Bronchus fibroblast of lung (primary cell): ENCODE measurements around a stretch of chr19.

DNA sequence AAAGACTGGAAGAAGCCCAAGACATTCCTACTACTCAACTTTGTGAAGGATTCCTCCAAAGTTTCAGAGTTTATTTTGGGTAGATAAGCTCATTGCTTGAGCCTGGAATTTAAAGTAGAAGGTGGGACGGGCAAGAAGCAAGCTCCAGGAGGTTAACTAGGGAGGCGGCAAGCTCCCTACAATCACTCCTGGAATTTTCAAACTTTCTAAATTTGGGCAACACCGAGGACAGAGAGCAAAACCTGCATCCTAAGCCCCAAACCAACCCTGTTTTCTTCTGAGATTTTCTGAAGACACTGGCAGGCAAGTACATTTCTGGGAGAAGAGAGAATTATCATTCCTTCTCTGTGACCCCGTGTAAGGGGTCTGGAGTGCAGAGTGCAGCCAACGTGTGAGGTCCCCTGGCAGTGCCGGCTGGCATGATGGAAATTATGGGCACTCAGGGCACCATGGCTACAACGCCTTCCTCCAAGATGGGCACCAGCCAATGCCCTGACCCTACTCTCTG lies 1.7 kb downstream of the TSHZ3 start:
- RAMPAGE, long total RNA = no peak

GRCh38 chr19:31350559-31351230 lies 1.5 kb upstream of the TSHZ3 start:
- RAMPAGE, long total RNA = no peak

DNA sequence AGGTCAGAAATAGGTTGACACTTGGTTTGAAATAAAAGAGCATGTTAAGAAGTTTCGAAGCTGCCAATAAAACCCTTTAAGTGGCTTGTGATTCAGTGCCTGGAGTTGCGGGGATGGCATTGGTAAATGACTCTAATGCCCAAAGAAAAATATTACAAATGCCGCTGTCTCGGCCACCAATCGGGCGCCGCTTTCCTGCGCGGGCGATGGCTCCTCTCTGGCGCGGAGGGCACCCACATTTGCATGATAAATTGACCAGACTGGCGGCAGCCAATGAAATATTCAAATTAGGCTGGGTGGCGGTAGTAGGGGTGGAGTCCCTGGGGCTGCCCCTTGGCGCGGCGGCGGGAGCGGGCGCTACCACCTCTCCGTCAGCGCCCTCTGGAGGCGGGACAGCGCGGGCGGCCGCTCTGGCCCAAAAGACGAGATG lies 7.7 kb upstream of the TSHZ3 start:
- RAMPAGE, long total RNA = no peak

- RAMPAGE, long total RNA = no peak
Observed at GRCh38 chr19:31968771-31969412, 376.5 kb upstream of the ZNF507 start.

DNA sequence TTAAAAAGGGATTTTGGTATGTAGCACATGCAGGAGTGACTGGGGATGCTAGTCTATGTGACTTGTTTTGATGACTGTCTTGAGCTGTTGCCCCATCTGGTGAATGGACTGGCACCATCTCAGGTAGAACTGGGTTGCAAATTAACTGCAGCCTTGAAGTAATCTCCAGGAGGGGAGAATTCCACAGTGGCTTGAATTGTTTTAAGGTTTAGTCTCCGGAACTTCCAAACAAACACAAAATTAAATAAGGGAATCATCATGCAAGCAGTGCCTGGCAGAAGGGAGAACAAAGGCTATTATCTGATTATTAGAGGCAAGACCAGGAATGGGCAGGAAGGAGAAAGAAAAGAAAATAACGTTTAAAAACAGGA lies 258.6 kb upstream of the ZNF507 start:
- RAMPAGE, long total RNA = no peak

DNA sequence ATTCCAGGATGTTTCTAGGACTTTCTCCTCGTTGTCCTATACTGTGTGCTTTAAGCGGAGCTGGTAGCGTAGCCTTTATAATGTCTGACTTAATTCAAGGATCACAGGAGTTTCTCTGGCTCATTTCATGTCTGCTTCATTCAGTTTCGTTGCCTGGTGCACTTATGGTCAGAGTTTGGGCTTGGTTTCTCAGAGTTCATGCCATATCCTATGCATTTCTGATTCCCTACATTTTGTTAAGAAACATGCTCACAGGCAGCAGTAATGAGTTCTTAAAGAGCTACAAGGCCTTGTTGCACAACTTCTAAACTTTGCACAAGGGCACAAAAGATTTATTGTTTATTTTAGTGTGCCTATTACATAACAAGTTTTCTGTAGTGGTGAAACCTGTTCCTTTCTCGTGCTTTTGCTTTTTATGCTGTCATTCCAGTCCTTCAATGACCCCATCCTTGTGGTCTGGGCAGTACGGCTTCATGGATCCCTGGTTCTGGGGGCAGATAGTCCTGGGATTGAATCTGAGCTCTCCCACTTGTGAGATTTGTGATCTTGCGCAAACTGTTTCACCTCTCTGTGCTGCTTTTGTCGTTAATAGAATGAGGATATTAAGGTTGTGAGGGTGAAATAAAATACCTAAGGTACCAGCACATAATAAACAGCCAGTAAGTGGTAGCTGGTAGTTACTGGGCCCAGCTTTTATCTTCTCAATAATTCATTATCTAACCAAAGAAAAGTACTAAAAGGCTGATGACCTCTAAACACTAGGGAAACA lies 17.8 kb downstream of the ZNF507 start:
- RAMPAGE, long total RNA = no peak

DNA sequence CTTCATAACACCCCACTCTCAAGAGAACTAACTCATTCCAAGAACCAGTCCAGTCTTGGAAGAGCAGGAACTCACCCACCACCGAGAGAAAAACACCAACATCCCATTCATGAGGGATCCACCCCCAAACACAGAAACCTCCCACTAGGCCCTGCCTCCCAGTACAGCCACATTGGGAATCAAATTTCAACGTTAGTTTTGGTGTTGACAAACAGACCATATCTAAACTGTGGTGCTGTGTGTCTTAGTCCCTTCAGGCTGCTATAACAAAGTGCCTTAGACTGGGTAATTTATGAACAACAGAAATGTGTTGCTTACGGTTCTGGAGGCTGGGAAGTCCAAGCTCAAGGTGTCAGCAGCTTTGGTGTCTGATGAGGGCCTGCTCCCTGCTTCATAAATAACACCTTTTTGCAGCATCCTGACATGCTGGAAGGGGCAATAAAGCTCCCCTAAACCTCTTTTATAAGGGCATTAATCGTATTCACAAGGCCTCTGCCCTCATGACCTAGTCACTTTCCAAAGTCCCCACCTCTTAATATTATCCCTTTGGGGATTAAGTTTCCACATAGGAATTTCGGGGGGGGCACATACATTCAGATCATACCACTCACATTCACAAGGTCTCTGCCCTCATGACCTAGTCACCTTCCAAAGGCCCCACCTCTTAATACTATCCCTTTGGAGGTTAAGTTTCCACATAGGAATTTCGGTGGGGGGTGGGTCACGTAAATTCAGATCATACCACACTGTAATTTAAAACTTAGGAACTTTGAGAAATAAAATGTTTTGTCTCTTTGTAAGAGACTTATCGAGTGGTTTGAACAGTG lies 27.4 kb downstream of the ZNF507 start:
- RAMPAGE, long total RNA = no peak

GRCh38 chr19:32404783-32405417 lies 670 bp upstream of the DPY19L3 start:
- RAMPAGE, long total RNA = no peak

GRCh38 chr19:33024434-33024863 lies 40.2 kb downstream of the RHPN2 start:
- RAMPAGE, long total RNA = no peak

DNA sequence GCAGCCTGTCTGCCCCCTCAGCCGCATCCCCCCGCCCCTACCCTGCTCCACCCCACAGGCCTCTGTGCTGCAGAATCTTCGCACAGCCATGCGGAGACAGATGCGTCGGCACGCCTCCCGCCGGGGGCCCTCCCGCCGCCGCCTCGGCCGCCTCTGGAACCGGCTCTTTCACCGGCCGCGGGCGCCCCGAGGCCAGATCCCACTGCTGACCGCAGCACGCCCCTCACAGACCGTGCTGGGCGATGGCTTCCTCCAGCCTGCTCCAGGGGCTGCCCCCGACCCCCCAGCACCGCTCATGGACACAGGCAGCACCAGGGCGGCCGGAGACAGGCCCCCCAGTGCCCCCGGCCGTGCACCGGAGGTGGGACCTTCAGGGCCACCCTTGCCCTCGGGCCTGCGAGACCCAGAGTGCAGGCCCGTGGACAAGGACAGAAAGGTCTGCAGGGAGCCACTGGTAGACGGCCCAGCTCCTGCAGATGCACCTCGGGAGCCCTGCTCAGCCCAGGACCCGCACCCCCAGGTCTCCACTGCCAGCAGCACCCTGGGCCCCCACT lies 12.9 kb downstream of the LRP3 start:
- RAMPAGE, long total RNA = no peak

- RAMPAGE, long total RNA = no peak
Observed at GRCh38 chr19:33248092-33248544, 22.5 kb upstream of the SLC7A10 start.

DNA sequence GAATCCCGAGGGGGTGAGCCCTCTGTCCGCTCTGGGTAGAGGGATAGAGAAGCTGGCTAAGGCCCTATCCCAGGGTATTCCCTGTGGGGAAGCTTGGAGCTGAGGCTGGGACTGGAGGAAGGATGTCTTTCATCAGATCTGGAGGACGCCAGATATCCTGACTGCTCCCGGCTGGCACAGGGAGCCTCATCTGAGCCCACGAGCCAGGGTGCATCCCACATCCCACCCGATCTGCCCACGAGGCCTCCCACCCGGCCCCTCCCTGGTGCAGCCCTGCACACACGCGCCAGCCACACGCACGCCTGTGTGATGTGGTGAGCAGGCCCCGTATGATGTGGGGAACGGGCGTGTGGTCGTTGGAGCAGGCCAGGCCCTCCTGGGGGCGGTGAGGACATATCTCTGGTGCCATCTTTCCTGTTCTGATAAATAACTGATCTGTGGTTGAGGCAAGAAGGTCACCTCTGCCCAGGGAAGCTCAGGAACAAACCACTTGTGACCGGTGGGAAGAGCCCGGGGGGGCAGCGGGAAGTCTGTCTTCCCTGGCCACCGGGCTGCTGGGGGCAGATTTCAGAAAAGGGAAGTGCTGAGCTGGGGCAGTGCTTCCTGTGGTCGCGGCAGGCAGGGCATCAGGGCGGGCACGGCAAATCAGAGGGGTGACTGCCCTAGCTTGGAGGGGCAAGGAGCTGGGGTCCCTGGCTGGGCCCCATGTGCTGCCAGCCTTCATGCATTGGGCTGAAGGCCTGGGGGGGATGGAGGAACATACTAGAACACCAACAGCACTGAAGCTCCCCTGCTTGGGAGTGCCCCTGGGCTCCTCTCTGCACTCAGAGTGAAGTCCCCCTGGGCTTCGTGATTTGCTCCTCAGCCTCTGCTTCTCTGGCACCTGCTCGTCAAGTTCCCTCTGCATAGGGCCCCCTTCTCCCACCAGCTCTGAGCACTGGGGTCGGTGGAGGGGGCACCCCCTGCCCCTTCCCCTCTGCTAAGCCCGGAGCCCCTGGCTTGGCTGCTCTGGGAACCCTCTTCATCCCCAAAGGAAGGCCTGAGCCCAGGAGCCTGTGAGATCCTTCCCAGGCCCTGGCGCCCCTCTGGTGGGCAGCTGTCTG lies 35.1 kb upstream of the SLC7A10 start:
- RAMPAGE, long total RNA = no peak

DNA sequence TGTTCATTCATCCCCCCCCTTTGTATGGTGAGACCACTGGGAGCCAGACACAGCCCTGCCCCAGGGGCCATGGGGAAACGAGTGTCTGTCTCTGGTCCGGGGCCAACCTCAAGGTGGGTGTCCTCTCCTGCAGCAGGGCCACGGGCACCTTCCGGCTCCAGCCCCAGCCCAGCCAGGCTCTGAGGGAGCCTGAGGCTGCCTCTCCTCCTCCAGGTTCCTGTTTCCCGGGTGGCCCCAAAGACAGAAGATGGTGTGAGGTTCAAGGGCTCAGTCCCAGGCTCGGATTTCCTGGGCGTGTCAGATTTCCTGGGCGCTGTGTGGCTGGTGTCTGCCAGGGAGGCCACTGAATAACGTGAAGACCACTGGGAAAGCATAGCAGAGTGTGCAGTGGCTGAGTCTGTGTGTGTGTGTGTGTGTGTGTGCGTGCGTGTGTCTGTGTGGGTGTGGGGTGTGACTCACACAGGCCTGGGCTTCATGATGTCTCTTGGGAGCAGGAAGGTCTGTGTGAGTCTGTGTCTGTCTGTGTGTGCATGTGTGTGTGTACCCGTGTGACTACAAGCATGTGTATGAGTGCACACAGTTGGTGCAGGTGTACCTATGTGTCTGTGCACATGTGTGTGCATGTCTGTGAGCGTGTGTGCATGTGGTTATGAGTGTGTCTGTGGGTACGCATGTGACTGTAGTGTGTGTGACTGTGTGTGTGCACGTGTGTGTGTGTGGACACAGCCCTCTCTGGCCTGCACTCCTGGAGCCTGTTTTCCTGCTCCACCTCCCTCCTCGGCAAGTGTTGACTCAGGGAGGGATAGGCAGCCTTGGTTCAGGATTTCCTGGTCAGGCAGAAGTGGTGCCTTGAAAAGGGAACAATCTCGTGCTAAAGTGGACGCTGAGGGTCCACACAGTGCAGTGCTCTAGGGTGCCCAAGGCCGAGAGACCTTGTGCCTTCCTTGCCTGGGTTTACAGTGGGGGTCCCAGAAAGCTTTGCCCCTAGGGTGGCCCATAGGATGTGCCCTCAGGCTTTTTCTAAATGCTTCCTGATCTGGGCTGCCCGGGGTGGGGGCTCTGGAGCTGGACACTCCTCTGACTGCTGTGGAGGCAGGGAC lies 28.2 kb downstream of the CEBPA start:
- RAMPAGE, long total RNA = no peak

- RAMPAGE, long total RNA = no peak
Observed at GRCh38 chr19:33301936-33302365, 383 bp downstream of the CEBPA start.

GRCh38 chr19:33376469-33376915 lies 3.0 kb downstream of the CEBPG start:
- RAMPAGE, long total RNA = no peak

DNA sequence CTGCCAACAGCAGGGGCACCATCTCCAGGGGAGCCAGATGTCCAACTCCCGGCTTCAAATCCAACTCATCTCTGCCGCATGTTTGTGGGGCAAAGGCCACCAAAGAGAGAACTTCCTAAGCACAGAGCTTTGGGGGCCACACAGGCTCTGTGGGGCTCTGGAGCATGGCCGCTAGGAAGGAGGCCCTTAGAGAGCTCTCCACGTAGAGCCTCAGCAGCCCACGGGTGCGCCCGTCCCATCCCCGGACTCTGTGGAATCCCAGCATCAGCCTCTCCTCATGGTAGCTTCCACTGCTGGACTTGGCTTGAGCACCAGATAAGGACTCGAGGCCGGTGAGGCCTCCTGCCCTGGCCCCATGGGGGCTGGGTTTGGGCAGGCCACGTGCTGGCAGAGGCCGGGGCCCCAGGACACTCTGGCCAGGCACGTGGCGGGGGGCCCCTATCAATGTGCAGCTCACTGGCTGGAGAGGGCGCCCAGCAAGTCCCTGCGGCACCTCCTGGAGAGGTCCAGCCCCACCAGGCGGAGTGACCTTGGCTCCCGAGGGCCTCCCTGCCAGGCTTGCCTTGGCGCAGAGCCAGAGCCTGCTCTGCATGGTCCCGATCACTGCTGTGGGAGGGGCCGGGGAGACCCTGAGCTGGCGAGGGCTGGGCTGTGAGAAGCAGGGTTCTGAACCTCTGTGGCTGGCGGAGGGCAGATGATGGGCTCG lies 18.8 kb downstream of the CEBPG start:
- RAMPAGE, long total RNA = no peak

GRCh38 chr19:33414381-33414670 lies 40.8 kb downstream of the CEBPG start:
- RAMPAGE, long total RNA = no peak

- RAMPAGE, long total RNA = no peak
Observed at GRCh38 chr19:33438100-33438657, 64.7 kb downstream of the CEBPG start.

DNA sequence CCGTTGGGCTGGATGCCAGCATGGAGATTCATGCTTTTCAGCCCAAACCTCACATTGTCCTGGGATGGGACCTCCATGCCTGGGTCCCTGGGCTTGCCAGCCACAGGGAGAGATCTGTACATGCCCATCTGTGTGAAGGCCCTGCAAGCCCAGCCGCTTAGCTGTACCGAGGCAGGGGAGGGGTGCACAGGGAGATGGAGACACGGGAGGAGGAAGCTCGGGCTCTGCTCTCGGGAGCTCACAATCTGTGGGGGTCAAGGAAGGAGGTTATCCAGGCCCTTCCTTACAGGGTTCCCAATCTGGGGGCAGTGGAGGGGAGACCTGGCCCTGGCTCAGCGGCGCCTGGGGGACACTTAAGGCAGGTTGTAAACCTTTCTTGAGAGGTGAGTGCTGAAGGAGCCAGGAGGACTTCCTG lies 77.3 kb downstream of the CHST8 start:
- RAMPAGE, long total RNA = no peak

DNA sequence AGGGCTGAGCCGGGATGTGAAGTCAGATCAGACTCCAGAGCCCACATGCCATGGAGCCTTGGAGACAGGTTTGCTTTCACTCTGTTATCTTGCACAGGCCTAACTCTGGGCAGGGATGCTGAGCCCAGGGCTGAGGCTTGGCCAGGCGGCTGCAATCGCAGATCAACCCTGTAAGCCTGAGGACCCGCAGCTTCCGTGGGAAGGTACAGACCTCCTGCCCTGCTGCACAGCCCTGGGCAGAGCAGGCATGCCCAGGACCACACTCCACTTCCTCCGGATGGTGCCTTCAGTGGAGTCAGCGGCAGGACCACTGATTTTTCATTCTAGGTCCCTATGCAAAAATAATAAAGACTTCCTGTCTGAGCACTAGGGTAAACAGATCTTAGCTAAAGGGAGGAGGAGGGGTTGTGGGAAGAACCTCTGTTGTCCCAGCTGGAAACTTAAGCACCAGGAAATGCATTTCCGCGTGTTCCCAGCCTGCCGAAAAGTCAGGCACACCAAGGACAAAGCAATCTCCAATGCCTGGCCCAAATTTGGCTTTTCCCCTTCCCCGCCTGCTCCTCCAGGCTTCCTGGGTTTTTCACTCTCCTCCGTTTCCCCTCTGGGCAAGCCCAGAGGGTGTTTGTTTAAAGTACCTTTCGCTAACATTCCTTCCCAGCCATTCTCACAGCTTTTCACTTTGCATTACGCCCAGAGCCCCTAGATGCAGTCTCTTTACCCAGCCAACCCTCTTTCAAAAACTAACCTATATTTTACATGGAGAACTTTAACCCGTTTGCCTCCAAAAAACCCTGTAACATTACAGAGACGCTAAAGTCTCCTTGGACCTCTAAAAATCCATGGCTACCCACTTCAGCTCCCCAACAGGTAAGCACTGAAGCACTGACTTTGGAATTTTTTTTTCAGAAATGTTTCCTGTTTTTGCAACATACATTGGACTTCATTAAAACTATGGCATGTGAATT lies 87.5 kb downstream of the KCTD15 start:
- RAMPAGE, long total RNA = no peak